Cerebellum (tissue), 5 donors: Measurements from ENCODE around the gene HYPK.

- PRO-cap, 3 experiments: no peak in any of the 3 experiments
- RAMPAGE, long total RNA: no peak
Measured at GRCh38 chr15:42211045-42212065, 3.3 kb upstream of the VPS39 start.

- PRO-cap, 3 experiments: no peak in any of the 3 experiments
- RAMPAGE, long total RNA: no peak
Measured at GRCh38 chr15:42272556-42272915, 465 bp upstream of the GANC start.

DNA sequence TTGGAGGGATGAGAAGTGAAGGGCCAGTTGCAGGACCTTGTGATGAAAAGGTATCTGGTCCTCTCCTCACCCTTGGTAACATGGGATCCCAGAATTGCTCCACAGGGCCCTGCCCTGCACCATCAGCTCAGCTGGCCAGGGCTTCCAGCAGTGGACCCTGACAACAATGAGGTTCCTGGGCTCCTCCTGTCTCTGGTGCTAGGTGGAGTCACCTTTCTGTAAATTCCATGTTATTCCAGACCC is 5.5 kb downstream of the CAPN3 start:
- PRO-cap, 3 experiments: no peak in any of the 3 experiments
- RAMPAGE, long total RNA: no peak

- PRO-cap, 3 experiments: no peak in any of the 3 experiments
- RAMPAGE, long total RNA: no peak
Measured at GRCh38 chr15:42392371-42393138, 33.3 kb downstream of the CAPN3 start.

DNA sequence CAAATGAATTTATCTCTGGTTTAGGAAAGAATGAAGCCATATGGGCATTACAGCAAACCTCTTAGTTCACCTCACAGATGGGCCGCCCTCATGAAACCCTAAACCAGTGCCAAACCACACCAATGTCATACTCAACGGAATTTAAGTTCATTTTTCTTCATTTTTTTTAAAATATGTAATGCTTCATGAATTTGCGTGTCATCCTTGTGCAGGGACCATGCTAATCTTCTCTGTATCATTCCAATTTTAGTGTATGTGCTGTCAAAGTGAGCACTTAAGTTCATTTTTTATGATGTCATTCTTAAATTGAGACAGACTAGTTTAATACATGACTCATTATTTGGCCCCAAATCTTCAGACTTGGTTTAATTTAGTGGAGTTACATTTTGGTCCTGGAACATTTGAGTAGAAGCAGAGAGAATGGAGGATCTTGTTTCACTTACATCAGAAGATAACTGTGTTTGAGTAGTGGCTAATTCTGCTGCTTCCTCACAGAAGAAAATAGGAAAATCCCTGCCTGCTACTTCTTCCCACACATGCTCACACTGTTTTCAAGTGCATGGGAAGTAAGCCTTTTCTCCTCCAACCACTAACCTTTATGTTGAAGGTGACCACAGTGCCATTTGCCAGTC is 63.4 kb downstream of the ZNF106 start:
- PRO-cap, 3 experiments: no peak in any of the 3 experiments
- RAMPAGE, long total RNA: no peak

DNA sequence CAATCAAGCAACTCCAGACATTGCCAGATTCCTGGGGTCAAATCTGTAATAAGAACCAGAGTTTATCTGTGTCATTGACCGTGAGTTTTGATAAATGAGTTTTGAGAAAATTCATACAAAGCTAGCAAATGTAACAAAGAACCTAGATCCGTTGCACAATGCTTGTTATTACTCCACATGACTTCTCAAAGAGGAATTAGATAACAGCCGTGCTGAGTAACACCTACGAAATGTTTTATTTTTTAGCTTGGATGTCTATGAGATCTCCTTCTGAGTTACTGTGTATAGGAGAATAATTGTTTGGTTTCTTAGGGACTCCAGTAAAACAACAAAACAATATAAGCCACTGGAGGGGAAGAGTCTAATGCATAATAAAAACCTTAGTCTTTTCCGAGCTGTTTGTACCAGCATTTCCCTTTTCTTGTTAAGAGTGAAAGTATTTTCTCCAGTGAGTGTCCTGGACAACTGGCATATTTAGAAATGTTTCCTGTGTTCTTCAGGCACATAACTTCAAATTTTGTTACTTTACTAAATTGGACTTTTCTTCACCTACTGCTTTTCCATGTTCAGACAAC is 15.6 kb downstream of the SNAP23 start:
- PRO-cap, 3 experiments: no peak in any of the 3 experiments
- RAMPAGE, long total RNA: no peak

- PRO-cap, 3 experiments: no peak in any of the 3 experiments
- RAMPAGE, long total RNA: no peak
Measured at GRCh38 chr15:42545003-42545467, 3.6 kb downstream of the LRRC57 start.

DNA sequence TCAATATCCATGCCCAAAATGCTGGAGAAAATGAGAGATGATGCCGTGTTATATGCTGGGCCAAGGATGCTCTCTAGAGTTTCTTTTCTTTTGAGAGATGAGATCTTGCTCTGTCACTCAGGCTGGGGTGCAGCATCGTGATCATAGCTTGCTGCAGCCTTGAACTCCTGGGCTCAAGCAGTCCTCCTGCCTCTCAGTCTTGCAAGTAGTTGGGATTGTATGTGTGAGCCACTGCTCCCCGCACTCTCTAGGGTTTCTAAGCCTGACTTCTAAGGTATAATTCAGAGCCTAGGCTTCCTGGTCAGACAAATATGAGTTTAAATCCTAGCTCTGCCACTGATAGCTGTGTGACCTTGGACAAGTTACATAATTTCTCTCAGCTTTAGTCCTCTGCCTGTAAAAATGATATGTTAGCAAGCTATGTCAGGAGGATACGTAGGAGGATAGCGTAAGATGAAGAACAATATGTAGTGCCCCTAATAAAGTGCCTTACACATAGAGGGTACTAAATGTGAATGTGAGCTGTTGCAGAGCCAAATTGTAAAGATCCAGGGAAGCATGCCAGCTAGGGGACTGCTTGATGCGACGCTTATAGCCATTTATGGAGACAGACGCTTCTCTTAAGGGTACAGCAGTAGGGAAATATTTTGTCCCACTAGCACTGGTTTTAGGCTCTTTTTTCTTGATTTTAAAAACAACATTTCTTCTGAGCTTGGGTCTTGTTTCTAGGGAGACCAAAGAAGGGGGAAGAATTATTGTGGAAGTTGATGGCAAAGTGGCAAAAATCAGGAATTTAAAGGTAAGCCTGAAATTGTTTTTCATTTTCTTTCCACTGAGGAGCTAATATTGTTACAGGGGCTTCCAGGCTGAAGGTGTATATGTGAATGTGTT is 7.5 kb downstream of the STARD9 start:
- PRO-cap, 3 experiments: peak in 1 of 3 experiments; most common minus-strand start position 378 of the sequence (in 1)
- RAMPAGE, long total RNA: no peak

GRCh38 chr15:42731032-42731782 is 5.7 kb downstream of the CDAN1 start:
- PRO-cap, 3 experiments: no peak in any of the 3 experiments
- RAMPAGE, long total RNA: no peak

DNA sequence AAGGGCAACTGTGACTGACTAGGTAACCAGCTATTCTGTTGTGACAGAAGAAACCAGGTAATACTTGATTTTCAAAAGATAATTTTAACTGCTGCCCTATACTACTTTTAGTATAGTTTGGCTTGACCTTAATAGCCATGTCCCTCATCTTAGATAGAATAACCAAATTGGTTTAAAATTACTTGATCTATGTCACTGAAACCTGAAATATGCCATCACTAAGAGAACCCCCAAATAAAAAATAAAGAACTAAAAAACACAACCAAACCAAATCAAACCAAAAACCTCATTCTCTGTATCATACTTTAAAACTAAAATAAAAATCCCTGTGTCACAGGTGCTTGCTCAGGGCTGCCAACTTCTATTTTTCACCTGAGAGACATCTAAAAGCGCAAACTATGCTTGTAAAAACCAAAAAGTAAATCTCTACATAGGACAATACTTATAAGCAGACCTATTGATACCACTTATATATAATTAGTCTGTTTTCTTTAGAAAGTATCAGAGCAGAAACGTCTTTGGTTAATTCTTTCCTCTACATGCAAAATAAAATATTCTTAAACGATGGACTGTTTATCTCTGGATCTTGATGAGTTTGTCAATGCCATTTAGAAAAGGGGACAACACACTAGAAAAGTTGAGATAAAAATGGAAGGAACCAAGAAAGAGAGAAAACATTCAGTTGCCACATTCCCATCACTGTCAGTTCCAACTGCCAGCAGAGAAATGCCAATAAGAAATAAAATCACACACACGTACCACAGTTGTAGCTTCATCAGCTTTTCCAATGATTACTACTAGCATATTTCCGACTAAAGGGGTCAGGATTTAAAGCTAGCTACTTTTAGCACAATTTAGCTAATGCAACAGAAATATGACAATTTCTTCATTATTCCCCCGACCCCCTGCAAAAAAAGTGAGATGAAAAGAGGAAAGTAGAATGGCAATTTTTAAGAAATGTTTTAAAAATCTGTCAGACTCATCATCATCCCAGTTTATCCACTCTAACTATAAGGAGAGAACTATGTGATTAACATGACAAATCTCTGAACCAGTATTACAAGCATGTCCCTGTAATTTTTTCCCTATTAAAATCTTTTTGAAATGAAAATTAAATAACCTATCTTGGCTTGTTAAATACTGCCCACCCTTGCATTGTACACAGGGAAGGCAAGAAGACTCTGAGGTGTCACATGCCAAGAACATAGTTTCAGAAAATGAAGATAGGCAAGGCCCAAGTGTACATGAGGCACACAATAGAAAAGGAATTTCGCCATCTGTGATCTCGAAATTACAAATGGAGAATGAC is 6.2 kb upstream of the CDAN1 start:
- PRO-cap, 3 experiments: no peak in any of the 3 experiments
- RAMPAGE, long total RNA: no peak

- PRO-cap, 3 experiments: no peak in any of the 3 experiments
- RAMPAGE, long total RNA: no peak
Measured at GRCh38 chr15:43105306-43105783, 493 bp downstream of the UBR1 start.

DNA sequence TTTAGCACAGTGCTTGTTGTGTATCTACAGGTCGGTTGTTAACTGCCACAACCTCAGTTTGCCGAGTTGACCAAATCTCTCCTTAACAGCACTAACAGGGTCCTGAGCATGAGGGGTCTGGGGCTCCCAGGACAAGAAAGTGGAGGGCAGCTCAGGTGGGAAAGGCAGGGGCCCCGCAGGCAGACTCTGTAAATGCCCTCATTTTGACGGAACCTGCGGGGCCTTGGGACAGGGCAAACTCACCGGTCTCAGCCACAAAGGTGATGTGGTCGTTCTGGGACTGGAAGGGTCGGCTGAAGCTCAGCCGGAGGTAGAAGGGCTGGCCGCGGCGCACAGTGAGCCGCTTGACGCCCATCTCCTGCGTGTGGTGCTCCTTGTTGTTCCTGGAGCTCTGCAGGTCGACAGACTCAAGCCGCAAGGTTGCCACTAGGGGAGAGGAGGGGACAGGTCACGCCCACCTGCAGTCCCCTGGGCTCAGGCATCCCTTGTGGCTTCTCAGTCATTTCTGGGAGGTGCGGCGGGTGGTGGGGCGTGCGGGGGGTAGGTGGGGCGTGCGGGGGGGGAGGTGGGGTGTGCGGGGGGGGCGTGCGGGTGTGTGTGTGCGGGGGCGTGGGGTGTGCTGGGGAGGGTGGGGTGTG is 8.7 kb downstream of the TGM7 start:
- PRO-cap, 3 experiments: no peak in any of the 3 experiments
- RAMPAGE, long total RNA: no peak

DNA sequence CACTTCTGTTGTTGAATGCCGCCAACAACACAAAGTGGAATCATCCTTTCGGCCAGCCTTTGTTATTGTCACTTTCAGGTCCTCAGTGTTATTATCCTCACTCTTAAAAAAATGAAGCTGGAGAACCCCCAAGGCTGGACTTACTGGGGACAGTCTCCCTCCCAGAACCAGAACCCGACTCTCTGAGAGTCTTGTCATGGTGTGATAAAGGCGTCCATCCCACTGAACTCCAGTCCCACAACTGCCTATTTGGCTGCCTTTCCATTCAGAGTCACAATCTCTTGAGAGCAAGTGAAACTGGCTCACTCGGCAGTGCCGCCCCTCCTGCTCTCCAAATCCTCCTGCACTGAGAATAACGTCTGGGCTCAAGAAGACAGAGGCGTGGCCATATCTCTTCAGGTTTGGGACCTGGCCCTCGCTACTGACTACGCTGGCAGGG is 1.3 kb downstream of the LCMT2 start:
- PRO-cap, 3 experiments: peak in 1 of 3 experiments; most common minus-strand start position 349 of the sequence (in 1)
- RAMPAGE, long total RNA: no peak

- PRO-cap, 3 experiments: no peak in any of the 3 experiments
- RAMPAGE, long total RNA: no peak
Measured at GRCh38 chr15:43509535-43509830, 7.9 kb upstream of the MAP1A start.

DNA sequence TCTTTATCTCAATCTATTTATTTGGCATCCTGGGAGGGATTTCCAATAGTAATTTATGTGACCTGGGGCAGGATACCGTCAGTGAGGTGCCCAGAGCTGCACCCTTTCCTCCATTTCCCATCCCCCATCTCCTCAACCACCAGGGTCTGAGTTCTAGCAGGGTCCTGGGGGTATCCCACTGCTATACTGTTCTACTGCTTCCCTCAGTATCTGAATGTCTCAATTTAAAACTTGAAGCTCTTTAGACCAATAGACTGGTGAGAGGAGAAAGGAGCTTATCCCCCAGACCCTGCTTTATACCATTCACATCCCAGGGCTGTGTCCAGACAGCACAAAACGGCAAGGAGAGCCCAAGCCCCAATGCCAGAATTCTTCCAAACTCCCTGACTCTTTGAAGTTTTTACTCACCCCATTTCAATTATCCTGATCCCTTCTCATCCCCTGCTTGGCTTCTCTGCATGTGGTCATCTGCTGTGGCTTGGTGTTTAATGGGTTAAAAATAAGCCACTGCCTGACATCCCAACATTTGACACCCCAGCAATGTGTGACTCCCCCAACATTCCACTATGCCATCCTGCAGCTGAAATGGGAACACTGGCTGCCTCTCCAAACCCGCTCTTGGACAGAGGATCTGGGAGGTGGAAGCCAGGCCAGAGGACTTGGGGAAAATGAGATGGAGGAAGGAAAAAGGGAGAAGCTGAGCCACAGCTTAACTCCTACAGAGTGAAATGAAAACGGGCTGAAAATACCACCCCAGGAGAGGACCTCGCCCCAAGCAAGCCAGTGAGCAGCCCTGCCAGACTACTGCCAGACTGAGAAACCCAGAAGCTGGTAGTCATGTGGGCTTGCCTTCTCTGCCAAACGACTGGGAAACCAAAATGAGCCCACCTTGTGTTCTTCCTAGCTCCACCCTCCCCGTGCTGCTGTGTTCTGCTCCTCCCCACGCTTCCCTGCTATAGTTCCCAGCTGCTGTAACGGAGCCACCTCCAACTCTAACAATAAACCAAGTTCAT is 13.5 kb downstream of the MAP1A start:
- PRO-cap, 3 experiments: no peak in any of the 3 experiments
- RAMPAGE, long total RNA: no peak

DNA sequence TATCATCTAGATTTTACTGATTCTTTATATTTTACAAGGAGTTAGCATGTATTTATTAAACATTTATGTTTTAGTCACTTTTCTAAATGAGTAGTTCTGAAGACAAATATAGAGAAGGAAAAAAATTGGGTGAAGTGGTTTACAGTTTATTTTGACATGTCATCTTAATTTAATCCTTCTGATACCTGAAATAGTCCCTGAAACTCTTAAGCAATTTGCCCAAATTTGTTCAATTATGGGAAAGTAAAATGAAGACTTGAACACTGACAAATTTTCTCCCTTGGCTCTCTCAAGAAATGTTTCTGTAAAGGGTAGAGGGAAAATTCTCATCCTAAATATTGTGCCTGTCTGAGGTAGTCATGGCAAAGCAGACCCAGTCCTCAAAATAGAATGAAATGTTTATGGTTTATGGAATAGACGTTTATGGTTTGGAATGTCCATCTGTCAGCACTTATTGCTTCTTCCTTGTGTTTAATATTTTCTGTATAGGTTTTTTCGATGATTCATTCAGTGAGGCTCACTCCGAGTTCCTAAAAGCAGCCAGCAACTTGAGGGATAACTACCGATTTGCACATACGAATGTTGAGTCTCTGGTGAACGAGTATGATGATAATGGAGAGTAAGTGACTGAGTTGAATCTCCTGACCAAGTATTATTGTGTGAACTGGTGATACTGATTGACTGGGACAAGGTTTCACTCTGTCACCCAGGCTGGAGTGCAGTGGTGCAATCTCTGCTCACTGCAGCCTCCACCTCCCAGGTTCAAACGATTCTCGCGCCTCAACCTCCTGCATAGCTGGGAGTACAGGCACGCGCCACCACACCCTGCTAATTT is 14.0 kb downstream of the ELL3 start:
- PRO-cap, 3 experiments: no peak in any of the 3 experiments
- RAMPAGE, long total RNA: no peak

- PRO-cap, 3 experiments: no peak in any of the 3 experiments
- RAMPAGE, long total RNA: no peak
Measured at GRCh38 chr15:43796607-43797403, 3.2 kb downstream of the SERINC4 start.

GRCh38 chr15:43800184-43800781 is at the start of gene HYPK:
HYPK (plus strand) TSS chr15:43800599.
- PRO-cap, 3 experiments: peak in 3 of 3 experiments; most common plus-strand start chr15:43800568 (in 2); most common minus-strand start chr15:43800505 (in 3)
- RAMPAGE, long total RNA: start-site peak on the plus strand at chr15:43800598-43800641, 3,776 and 1,199 reads in 2 replicates

- PRO-cap, 3 experiments: no peak in any of the 3 experiments
- RAMPAGE, long total RNA: no peak
Measured at GRCh38 chr15:43877180-43877947, 50.6 kb downstream of the WDR76 start.

GRCh38 chr15:43920854-43921445 is 94.1 kb downstream of the WDR76 start:
- PRO-cap, 3 experiments: no peak in any of the 3 experiments
- RAMPAGE, long total RNA: no peak